ENCODE results near the gene ATF7IP2.

DNA sequence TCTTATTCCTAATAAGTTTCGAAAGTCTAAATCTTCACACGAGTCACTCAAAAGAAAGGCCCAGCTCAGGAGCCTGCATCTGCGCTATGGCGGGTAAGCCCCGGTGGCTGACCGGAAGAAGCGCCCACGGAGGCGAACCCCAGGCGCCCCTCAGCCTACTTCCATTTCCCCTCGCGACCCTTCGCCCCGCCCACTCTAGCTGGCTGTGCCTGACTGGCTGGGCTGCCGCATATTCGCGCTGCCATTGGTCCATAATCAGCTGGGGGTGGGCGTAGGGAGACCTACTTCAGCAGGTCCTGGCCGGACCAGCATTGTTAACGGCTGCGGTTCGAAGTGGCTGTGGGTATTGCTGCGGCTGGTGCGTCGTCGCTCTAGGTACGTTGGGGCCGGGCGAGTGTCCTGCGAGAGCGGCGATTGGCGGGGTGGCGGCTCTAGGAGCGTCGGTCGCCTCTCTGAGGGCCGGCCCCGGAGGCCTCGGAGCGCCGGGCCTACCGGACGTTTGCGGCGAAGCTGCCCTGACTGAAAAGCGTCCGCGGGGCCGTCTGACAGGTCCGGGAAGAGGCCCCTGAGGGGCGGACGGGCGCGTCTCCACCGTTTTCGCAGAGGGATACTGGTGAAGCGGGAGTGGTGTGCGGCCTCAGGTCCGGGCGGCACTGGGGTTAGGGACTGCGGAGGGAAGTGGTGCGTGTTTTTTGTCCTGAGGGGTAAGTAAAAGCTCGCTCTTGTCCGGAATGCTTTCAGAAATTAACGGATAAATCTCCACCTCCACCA, at the start of gene ATF7IP2:
ATF7IP2 (plus strand) TSS at position 314 of the 771 bp plus-strand sequence.
- RRBS = 2% methylated on average over 42 of the region's 66 CpGs

DNA sequence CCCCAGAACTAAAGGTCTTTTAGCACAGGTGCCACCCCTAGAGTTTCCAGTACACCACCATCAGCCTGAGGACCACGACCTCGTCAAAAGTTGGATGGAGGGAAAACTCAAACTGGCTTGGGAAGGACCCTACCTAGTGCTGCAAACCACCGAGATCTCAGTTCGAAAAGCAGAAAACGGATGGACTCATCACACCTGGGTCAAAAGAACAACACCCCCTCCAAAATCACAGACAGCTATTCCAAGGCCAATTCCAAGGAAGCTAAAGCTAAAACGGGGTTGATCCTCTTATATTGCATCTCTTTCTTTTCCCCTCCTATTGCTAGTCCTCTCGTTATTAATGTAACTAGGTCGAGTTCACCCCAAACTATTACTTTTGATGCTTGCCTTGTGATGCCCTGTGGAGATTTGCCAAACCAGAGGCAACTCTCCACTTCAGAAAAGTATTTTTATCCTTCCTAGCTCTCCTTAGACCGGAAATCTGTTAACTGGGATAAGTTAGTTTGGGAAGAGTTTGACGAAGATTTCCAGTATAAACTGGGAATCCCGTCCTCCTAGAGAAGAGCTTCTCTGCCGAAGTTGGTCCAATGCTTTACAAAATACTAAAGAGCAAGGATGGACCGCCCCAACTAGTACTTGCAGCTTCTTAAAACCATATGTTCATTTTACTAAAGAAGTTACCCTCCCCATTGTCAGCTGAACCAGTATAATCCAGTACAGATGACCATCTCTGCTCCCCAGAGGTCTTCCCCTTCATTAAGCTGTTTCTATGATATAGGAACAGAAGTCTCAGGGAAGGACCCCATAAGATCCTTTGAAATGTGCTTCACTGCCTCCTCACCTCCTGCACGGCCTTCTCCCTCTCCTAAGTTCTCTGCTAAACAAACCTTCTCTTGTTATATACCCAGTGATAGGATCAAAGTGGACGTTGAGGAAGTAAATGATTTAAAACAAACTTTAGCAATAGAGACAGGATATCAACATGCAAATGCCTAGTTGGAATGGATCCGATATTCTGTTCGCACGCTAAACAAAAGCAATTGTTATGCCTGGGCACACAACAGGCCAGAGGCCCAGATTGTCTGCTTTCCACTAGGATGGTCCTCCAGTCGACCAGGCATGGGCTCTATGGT, 87.9 kb downstream of the EMP2 start:
- RRBS = no CpG with 5 or more reads among the region's 19 CpGs

- RRBS = no CpG with 5 or more reads among the region's 6 CpGs
Observed at GRCh38 chr16:10520263-10520997, 60.0 kb downstream of the EMP2 start.

GRCh38 chr16:10576420-10577062, 3.9 kb downstream of the EMP2 start:
- RRBS = 23% methylated on average over 2 of the region's 13 CpGs

GRCh38 chr16:10741867-10742405, 1.7 kb upstream of the NUBP1 start:
- RRBS = no CpG with 5 or more reads among the region's 8 CpGs

DNA sequence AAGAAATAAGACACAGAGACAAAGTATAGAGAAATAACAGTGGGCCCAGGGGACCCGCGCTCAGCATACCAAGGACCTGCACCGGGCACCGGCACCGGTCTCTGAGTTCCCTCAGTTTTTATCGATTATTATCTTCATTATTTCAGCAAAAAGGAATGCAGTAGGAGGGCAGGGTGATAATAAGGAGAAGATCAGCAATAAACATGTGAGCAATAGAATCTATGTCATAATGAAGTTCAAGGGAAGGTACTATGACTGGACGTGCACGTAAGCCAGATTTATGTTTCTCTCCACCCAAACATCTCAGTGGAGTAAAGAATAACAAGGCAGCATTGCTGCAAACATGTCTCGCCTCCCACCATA, 10.9 kb upstream of the TVP23A start:
- RRBS = no CpG with 5 or more reads among the region's 9 CpGs

GRCh38 chr16:10866135-10866766, 10.8 kb upstream of the CIITA start:
- RRBS = 25% methylated on average over 3 of the region's 8 CpGs

GRCh38 chr16:10965299-10965990, 21.1 kb downstream of the CLEC16A start:
- RRBS = no CpG with 5 or more reads among the region's 8 CpGs

DNA sequence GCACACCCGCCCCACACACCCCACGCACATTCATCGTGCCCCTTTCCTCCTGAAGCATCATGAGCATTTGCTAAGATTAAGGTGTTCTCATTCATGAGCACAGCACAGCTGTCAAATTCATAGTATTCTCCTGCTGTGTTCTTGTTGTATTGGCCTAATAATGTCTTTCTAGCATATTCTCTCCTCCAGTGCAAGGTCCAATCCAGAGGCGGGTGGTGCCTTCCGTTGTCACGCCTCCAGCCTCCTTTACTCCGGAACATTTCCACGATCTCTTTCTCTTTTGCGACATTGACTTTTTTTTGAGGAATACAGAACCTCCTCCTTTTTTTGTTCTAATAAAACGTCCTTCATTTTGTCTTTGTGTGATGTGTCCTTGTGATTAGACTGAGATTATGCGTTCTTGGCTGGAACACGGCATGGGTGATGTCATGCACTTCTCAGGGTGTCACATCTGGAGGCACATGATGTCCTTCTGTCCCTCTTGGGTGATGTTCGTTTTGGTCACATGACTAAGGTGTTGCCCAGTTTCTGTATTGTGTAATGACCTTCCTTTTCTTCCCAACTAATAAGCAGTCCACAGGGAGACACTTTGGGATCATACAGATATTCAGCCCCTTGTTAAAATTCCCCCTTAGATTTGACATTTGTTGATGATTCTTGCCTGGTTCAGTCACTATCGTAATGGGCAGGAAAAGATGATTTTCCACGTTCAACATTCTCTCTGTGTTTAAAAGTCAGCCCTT, 66.4 kb downstream of the CLEC16A start:
- RRBS = no CpG with 5 or more reads among the region's 15 CpGs

DNA sequence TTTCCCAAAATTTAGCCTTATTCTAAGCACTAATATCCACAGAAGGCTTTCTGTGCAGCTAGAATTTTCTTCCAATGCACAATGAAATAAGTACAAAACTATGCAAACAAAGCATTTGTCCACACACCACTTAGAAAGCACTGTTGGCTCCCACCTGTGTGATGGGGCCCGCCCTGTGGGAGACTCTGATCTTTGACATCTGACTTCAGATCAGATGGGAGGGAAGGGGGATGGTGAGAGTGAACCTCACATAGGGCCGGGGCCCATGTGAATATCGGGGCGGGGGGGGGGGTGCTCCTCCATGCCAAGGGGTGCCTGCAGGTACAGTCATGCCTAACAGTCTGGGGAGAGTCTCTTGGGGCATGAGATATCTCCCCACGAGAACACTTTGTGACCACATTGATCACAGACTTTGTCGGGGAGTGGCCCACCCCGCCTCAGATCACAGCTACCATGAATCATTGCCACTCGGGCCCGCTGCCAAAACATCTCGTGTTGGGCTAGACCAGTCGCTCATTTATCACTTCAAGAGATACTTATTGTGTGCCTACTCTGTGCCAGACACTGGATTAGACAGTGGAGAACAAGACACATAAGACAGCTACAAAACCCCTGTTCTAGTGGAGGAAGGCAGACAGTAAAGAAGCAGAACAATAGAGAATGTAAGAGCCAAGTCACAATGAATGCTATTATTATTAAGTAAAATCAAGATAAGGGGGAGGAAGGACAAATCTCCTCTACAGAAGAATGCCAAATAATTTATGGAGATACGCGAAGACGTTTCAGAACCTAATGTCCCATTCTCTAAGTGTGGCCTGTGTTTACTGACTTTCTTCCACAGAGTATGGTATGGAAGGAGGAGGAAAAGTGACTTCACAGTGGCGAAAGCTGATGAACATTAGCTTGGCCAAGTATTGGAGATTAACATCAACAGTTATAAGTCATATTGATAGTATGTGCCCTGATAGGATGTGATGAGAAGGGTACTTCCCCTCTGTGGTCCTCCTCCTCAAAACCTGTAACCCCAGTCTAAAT, 72.7 kb downstream of the CLEC16A start:
- RRBS = no CpG with 5 or more reads among the region's 15 CpGs

DNA sequence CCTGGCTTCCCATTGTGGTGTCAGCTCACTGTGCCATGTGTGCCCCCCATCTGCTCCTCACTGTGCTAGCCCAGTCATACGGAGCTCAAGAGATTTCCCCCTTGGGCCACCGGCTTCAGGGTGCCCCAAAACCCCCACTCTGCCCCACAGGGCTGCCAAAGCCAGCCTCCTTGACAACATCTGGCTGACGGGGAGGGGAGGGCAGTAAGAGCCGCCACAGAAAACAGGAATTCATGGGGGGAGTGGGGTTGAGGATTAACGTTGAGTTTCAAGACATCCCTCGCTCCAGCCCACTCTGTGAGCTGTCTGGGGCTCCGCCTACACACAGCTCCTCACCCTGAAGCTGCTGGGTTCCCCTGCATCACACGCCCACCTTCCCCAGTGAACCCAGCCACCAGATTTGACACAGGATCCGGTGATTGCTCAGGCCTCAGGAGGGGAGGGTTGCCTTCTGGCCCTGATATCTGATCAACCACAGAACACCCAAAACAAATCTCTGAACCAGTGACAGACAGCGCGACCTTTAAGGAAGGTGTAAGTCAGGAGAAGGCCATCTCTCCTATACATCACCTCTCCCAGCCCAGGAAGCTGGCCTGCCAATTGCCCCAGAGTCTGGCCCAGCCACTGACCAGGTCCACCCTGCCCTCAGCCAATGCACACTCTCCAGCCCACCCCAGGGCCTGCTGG, 132.0 kb downstream of the CLEC16A start:
- RRBS = no CpG with 5 or more reads among the region's 11 CpGs

GRCh38 chr16:11253204-11254062, 2.6 kb downstream of the SOCS1 start:
- RRBS = no CpG with 5 or more reads among the region's 5 CpGs

DNA sequence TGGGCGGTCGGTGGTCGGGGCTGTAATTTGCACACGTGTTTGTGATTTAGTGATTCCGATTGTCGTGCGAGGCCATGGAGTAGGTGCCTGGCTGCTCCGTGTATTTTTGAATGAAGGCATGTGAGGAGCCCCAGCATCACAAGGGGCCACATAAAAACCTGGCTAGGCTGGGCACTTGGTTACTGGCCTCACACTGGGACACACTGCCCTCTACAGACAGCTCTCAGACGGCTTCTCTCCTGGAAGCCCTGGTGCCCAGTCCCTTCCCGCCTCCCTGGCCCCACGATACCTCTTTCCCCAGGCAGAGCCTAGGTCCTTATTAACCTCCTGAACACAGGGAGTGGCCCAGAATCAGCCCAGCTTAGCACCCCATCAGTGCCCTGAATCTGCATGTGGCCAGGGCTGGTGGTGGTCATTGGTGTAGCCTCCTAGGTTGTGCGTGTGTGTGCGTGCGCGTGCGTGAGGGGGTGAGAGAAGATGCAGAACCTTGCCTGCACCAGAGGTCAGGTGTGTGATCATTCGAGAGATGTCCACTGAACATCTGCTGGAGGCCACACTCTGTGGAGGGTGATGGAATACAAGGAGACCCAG, 1.3 kb upstream of the SOCS1 start:
- RRBS = no CpG with 5 or more reads among the region's 17 CpGs

GRCh38 chr16:11354665-11355701, 9.7 kb downstream of the RMI2 start:
- RRBS = no CpG with 5 or more reads among the region's 16 CpGs

DNA sequence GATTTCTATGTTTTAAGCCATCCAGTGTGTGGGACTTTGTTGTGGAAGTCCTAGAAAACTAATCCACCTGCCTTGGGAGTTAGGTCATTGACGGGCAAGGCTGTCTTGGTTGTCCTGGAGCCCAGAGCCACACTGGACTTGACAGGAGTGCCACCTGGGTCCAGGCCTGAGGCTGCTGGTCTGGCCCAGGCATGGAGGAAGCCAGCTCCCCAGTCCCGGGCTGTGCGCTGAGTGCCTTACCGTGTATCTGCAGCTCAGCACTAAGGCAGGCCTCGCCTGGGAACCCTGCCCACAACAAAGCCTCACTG, 72.1 kb downstream of the RMI2 start:
- RRBS = 39% methylated on average over 3 of the region's 5 CpGs

GRCh38 chr16:11493578-11493918, 33.5 kb downstream of the ENSG00000188897 start:
- RRBS = no CpG with 5 or more reads among the region's 19 CpGs

DNA sequence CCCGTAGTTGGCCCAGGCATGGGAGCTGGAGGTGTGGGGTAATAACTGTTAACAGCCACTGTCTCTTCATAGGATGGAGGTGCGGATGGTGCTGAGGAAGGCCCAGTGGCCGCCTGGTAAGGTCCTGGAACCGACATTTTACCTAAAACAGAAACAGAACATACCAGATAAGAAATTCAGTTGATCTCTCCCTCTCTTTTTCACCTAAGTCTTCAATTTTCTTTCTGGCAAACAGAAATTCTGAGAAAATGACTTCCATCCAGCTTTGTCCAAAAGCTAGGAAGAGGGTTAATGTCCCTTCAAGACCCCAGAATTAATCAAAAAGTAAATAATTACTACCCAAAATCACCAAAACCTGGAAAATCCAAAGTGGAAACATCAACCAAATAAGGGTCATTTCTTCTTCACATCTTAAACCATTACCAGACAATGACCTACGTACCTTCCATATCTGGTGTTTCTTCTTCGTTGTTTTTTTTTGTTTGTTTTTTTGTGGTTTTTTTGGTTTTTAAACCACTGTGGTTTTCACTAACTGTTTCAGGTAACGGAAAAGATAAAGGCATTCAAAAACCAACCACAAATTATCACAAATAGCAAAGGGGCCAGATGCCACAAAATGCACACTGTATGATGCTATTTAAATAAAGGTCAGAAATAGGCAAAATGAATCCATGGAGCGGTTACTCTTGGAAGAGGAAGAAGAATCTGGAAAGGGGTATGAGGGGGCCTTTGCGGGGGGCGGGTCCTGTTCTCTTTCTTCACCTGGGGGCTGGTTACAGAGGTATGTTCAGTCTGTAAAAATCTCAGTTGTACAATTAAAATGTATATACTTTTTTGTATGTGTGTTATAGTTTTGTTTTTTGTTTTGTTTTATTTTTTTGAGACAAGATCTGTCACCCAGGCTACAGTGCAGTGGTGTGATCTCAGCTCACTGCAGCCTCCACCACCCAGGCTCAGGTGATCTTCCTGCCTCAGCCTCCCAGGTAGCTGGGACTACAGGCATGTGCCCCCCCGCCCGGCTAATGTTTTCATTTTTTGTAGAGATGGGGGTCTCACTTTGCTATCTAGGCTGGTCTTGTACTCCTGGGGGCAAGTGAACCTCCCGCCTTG, 29.8 kb downstream of the LITAF start:
- RRBS = no CpG with 5 or more reads among the region's 13 CpGs

GRCh38 chr16:11583819-11584439, 2.8 kb downstream of the LITAF start:
- RRBS = no CpG with 5 or more reads among the region's 7 CpGs

GRCh38 chr16:11604577-11605449, 18.1 kb upstream of the LITAF start:
- RRBS = no CpG with 5 or more reads among the region's 19 CpGs

DNA sequence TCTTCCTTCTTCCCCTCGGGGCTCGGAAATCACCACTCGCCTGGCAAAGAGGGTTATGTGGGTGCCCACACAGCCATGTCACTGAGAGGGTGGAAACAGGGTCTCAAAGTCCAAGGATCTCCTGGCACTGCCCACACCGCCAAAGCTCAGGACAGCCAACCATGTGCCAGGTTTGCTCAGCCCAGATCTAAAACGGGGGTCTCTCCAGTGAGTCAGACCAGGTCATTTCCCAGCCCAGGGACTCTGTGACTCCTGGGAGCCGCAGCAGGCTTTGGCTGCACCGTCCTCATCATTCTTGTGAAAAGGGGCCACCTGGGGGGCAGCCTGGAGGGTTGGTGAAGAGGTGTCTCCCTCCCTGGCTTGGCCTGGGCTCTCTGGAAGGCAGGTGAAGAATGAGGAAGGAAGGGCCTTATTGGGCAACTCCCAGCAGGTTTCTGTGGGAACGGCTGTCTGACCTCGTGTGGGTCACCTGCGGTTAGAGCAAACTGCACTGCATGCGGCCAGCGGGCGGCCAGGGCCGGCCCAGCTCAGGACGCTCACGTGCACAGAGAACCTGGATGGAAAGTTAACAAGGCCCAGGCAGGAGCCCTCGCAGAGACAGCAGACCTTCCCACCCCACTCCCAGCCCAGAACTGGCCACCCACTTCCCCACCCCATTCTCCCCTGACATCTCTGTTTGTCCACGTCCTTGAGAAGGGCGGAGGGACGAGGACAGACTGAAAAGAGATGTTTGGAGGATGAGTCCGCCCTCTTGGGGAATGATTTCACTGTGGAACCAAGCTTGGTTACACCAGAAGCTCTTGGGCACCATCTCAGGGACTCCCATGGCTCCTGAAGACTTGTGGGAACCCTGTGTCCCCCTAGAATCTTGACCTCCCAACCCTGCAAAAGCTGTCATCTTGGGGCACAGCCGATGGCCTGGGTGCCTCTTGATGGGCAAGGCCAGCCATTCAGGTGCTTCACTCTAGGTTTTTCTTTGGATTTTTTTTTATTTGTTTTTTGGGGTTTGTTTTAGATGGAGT, 25.6 kb upstream of the LITAF start:
- RRBS = no CpG with 5 or more reads among the region's 22 CpGs